Measurements from ENCODE around the gene ERGIC3.

DNA sequence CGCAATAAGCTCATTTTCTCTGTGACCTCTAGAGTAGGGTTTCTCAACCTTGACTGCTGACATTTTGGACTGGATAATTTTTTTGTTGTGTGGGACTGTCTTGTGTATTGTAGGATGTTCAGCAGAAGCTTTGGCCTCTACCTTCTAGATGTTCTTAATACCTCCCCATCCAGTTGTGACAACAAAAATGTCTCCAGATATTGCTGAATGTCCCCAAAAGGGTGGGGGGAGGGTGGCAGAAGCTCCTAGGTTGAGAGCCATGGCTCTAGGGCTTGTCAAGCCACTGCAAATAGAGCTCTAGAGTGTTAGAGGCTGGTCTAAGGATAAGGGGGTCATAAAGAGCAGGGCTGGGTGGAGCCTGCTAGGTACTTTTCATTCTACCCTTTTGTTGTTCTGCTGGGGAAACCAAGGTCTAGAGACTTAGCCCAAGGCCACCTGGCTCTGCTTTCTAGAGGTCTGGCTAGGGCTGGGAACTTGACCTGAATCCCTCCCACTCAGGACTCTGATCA is 13.5 kb downstream of the CHMP4B start:
- RRBS: no CpG with 5 or more reads among the region's 1 CpG

GRCh38 chr20:33859128-33859933 is 48.2 kb downstream of the CHMP4B start:
- RRBS: no CpG with 5 or more reads among the region's 14 CpGs

DNA sequence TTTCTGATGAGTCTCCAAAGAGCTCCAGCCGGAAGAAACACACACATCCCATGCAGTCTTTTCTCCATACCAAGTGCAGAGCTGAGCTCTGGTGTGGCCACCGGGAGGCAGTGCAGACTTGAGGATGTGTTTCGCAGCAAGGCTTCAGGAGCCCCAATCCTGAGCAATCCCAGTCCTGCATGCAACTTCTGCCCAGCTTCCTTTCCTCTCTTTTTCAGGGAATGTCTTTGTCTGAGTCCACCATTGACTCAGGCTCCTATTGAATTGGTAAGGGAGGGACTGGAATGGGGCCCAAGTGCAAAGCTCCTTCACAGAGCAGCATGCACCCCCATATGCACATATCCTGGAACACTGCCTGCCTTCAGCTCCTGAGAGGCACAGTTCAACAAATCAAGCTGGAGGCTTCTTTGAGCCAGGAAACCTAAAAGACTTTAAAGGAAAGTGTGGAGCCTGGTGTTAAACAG is 50.5 kb upstream of the ASIP start:
- RRBS: 7% methylated on average over 2 of the region's 3 CpGs

- RRBS: no CpG with 5 or more reads among the region's 7 CpGs
Observed at GRCh38 chr20:34280484-34281098, 22.6 kb downstream of the AHCY start.

DNA sequence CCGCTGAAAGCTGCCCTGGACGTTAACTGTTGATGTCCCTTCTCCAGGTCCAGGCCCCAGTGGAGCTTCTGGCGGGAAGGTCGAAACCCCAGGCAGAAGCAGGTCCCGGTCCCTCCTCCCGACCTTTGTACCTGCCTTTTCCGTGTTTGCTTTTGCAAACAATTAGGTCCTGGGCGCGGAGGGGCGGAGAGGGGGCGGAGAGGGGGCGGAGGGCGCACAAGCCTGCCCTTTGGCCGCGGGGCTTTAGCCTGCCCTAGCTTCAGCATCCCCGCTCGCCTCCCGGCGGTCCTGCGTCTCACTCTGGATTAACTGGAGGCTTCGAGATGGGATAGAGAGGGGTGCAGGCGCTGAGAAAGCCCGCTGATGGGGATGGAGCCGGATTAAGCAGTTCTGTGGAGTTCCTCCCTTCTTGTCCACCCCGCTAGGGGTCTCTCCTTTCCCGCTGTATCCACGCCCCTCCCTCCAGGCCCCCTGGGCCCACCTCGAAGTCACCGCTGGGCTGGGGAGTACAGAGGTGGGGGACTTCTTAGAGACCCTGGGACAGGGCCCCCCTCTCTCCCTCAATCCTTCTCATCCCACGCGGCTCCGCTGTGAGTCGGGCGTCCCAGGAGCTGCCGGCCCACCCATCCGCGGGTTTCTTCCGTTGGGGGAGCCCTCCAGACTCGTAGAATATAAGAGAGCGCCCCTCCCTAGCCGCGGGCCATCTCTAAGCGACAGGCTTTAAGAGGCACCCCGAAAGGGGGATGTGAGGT is 8.4 kb upstream of the AHCY start:
- RRBS: 5% methylated on average over 6 of the region's 44 CpGs

DNA sequence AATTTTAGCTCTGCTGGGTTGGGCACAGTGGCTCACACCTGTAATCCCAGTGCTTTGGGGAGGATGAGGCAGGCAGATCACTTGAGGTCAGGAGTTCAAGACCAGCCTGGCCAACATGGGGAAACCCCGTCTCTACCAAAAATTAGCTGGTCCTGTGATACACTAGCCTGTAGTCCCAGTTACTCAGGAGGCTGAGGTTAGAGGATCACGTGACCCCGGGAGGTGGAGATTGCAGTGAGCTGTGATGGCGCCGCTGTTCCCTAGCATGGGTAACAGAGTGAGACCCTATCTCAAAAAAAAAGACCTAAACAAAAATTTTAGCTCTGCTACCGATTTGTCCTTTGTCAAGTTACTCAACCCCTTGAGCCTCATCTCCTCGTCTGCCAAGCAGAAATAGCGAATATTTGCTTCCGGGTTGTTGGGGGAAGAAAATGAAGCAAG is 25.1 kb upstream of the ITCH start:
- RRBS: 79% methylated on average over 1 of the region's 9 CpGs

- RRBS: 1% methylated on average over 10 of the region's 30 CpGs
Observed at GRCh38 chr20:34363822-34364272, 774 bp downstream of the ITCH start.

DNA sequence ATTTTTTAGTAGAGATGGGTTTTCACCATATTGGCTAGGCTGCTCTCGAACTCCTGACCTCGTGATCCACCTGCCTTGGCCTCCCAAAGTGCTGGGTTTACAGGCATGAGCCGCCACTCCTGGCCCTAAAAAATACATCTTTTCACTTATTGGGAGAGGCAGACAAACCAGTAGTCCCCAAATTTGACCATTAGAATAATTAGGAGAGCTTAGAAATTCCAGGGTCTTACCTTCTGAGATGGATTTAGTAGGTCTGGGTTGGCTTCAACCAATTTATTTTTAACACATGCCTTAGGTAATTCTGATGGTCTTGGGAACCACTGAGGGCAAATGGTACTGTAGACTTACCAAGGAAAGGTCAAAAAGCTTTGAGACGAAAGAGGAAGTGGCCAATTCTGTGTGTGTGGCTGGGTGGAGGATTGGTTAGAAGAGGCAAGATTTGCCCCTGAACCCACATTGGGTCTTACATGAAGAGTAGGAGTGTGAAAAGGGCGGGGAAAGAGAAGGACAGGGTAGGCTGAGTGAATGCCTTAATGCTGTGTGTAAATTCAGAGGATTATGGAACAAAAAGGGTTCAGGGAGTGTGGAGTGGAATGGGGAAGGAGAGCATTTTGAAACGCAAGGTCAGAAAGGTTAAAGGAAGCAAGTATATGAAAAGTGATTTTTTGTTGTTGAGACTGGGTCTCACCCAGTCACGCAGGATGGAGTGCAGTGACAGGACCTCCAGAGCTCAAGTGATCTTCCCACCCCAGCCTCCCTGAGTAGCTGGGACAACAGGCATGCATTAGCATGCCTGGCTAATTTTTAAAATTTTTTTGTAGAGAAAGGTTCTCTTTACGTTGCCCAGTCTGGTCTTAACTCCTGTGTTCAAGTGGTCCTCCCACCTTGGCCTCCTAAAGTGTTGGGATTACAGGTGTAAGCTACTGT is 2.8 kb downstream of the ITCH start:
- RRBS: no CpG with 5 or more reads among the region's 8 CpGs

- RRBS: under 1% methylated on average over 11 of the region's 35 CpGs
Observed at GRCh38 chr20:34558216-34558605, 307 bp upstream of the MAP1LC3A start.

- RRBS: 3% methylated on average over 1 of the region's 23 CpGs
Observed at GRCh38 chr20:34708546-34709020, 4.4 kb downstream of the TP53INP2 start.

GRCh38 chr20:34709895-34710622 is 5.9 kb downstream of the TP53INP2 start:
- RRBS: 2% methylated on average over 19 of the region's 60 CpGs

GRCh38 chr20:34731975-34732718 is 28.0 kb downstream of the TP53INP2 start:
- RRBS: no CpG with 5 or more reads among the region's 3 CpGs

DNA sequence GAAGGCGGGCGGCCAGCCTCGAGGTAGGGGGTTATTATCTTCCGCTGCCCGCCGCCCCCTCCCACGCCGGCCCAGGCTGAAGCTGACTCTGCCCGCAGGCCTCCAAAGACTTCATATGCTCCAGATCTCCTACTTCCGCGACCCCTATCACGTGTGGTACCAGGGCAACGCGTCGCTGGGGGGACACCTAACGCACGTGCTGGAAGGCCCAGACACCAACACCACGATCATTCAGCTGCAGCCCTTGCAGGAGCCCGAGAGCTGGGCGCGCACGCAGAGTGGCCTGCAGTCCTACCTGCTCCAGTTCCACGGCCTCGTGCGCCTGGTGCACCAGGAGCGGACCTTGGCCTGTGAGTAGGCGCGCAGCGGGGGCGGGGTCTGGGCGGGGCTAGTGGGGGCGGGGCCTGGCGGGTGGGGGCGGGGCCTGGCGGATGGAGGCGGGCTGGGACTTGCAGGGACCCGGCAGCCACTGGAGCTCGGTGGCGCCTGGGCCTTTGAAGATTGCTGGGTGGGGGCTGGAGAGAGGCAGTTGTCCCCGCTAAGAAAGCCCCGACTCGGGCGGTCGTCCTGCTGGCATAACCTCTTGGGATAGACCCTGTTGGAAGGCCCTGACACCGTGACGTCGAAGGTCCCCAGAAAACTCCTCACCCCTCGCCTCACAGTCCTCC is 2.9 kb downstream of the PROCR start:
- RRBS: no CpG with 5 or more reads among the region's 48 CpGs

DNA sequence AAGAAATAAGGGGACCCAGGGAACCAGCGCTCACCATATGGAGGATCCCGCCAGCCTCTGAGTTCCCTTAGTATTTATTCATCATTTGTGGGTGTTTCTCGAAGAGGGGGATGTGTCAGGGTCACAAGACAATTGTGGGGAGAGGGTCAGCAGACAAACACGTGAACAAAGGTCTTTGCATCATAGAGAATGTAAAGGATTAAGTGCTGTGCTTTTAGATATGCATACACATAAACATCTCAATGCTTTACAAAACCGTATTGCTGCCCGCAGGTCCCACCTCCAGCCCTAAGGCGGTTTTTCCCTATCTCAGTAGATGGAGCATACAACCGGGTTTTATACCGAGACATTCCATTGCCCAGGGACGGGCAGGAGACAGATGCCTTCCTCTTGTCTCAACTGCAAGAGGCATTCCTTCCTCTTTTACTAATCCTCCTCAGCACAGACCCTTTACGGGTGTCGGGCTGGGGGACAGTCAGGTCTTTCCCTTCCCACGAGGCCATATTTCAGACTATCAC is 15.6 kb downstream of the MMP24OS start:
- RRBS: no CpG with 5 or more reads among the region's 13 CpGs

GRCh38 chr20:35271040-35271473 is 6.9 kb downstream of the MMP24OS start:
- RRBS: no CpG with 5 or more reads among the region's 5 CpGs

- RRBS: no CpG with 5 or more reads among the region's 12 CpGs
Observed at GRCh38 chr20:35276012-35276546, 1.8 kb downstream of the MMP24OS start.

- RRBS: no CpG with 5 or more reads among the region's 9 CpGs
Observed at GRCh38 chr20:35279260-35280320, 1.7 kb upstream of the MMP24OS start.

- RRBS: 1% methylated on average over 4 of the region's 71 CpGs
Observed at GRCh38 chr20:35541311-35542740, at the start of gene ERGIC3. ERGIC3 (plus strand) TSS chr20:35542078.

DNA sequence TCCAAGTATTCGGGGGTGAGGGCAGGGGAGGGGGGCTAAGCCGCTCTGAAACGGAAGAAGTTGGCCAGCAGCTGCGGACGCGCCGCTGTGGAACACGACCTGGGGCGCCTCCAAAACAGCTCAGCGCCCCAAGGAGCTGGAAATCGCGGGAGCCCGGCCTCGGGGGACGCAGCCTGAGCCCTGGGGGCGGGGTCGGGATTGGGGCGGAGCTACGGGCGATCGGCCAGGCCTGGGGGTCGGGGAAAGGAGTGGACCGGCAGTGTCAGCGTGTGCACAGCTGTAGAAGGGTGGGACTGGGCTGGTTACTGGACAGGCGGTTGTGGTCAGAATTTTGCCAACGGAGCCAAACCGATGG is 14.6 kb upstream of the SPAG4 start:
- RRBS: 2% methylated on average over 7 of the region's 27 CpGs

GRCh38 chr20:35617343-35618075 is 1.9 kb downstream of the SPAG4 start:
- RRBS: 4% methylated on average over 6 of the region's 22 CpGs